SEM (cell line): ENCODE measurements around a stretch of chr2.

GRCh38 chr2:46329652-46330184, 32.5 kb downstream of the EPAS1 start:
- PRO-cap, result no peak

- PRO-cap, result no peak
Measured at GRCh38 chr2:46352518-46353307, 55.5 kb downstream of the EPAS1 start.

- PRO-cap, result no peak
Measured at GRCh38 chr2:46366586-46366943, 69.4 kb downstream of the EPAS1 start.

DNA sequence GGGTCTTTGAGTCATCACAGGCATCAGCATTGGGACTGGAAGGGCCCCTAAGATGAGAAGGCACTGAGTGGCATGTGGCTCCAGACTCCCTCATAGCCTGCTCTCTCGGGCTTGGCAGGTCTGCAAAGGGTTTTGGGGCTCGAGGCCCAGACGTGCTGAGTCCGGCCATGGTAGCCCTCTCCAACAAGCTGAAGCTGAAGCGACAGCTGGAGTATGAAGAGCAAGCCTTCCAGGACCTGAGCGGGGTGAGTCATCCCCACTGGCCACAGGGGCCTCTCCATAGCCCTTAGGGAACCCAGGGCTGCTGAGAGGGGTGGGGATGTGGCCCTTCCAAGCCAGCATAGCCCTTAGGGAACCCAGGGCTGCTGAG, 84.3 kb downstream of the EPAS1 start:
- PRO-cap, result no peak

- PRO-cap, result no peak
Measured at GRCh38 chr2:46534440-46534755, 7.9 kb upstream of the RHOQ start.

GRCh38 chr2:46559684-46560320, 17.4 kb upstream of the ATP6V1E2 start:
- PRO-cap, result no peak

DNA sequence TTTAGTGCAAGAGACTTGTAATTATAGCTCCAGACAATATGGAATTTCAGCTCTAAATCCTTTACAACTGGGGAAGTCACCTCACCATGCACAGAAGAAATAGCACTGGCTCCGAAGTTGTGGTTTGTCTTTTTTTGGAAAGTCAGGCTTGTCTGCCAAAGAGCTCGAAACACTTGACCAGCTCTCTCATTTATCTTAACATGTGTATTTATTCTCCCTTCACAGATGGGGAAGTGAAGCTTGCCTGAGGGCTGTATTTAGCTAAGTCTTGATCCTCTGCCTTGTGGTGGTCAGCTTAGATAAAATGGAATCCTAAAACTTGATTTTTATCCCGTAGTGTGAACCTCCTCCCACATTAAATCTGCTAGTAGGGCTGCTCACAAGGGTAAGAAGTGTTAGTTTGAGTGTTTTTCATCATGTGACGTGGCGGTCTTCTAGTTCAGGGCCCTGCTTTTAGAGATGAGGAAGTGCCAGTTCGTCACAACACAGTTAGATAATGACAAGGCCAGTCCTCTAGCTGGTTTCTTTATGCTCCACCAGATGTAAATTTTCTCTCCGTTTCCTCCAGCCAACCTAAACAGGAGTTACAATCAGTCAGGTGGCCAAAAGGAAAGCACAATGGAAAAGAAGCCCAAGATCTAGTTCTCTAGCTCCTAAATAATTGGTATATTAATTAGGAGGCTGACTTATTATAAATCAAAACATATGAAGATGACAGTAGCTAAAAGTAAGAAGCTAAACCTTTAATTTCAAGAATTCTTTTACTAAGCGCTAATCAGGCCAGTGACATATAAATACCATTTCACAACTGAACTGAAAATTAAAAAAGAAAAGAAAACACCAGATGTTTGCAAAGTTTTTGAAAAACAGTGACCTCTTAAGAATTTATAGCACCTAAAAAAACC, 26.9 kb upstream of the ATP6V1E2 start:
- PRO-cap, result unidirectional peak, plus-strand start at position 222 of the sequence; bidirectional peak, plus-strand start at position 587 of the sequence, minus-strand start at position 498 of the sequence

DNA sequence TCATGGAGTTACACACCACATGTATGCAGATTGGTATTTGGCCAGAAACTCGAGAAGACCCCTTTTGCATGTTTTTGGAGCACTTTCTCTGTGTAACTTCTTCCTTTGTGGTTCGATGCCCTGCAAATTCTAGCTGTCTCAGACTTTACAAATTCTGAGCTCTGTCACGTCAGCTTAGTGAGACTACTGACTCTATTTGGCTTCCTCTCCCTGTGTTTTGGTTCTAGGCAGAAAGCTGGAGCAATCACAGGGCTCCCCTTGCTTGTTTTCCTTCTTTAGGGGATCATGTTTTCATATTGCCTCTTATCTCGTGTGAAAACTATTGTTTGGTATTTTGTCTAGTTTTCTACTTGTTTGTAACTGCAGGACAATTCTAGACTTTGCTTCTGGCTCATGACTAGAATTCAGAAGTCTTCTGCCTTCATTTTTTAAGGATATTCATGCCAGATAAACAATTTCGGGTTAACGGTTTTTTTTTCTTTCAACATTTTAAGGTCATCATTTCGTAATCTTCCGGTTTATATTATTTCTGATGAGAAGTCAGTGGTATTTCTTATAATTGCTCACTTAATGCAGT, 18.1 kb downstream of the SOCS5 start:
- PRO-cap, result no peak

DNA sequence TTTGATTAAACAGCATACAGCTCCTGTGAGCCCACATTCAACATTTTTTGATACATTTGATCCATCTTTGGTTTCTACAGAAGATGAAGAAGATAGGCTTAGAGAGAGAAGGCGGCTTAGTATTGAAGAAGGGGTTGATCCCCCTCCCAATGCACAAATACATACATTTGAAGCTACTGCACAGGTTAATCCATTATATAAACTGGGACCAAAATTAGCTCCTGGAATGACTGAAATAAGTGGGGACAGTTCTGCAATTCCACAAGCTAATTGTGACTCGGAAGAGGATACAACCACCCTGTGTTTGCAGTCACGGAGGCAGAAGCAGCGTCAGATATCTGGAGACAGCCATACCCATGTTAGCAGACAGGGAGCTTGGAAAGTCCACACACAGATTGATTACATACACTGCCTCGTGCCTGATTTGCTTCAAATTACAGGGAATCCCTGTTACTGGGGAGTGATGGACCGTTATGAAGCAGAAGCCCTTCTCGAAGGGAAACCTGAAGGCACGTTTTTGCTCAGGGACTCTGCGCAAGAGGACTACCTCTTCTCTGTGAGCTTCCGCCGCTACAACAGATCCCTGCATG, 60.2 kb downstream of the SOCS5 start:
- PRO-cap, result no peak

DNA sequence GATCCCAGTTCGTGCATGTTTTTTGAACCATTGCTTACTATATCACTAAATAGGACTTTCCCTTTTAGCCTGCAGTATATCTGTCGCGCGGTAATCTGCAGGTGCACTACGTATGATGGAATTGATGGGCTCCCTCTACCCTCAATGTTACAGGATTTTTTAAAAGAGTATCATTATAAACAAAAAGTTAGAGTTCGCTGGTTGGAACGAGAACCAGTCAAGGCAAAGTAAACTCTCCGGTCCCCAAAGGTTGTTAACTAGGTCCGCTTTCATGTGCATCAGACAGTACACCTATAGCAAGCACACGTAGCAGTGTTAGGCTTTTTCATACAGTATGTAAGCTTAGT, 60.8 kb downstream of the SOCS5 start:
- PRO-cap, result no peak

- PRO-cap, result no peak
Measured at GRCh38 chr2:46845878-46846922, 69.4 kb downstream of the MCFD2 start.

DNA sequence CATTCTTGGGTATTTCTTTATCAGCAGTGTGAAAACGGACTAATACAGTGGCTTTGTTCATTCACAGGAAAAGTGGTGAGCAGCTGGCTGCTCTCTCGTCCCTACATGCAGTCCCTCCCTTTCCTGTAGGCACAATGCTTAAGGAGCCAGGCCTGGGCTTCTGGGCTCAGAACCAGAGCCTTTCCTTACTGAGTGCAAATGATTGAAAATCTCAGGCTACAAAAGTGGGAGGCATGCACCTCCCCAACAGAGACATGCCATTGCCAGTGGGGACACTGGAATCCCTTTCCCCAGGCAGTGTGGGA, 61.4 kb downstream of the MCFD2 start:
- PRO-cap, result no peak

DNA sequence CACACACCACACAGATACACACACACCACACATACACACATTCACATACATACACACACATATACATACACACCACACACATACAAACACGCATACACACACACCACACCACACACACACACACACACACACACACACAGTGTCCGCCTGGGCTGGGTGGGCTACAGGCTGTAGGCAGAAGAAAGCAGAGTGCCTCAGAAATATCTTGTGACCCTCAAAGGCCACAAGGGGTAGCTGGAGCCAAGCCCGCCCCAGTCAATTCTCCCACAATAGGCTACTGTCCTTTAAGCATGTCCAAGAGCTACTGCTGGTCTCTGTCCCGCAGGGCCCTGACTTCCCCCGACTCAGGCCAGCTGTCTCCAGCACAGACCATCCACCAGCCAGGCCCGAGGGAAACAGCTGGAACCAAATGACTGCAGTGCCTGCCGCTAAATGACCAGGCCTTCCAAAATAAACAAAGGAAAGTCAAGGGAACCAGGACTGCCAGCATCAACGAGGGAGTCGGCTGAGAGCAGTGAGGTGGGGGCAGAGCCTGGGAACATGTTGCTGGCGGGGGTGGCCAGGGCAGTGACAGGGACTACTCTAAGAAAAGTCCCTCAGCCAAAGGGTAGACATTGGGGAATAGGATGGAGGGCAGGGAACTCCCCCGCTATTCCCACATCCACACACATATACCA, 36.7 kb downstream of the MCFD2 start:
- PRO-cap, result no peak

DNA sequence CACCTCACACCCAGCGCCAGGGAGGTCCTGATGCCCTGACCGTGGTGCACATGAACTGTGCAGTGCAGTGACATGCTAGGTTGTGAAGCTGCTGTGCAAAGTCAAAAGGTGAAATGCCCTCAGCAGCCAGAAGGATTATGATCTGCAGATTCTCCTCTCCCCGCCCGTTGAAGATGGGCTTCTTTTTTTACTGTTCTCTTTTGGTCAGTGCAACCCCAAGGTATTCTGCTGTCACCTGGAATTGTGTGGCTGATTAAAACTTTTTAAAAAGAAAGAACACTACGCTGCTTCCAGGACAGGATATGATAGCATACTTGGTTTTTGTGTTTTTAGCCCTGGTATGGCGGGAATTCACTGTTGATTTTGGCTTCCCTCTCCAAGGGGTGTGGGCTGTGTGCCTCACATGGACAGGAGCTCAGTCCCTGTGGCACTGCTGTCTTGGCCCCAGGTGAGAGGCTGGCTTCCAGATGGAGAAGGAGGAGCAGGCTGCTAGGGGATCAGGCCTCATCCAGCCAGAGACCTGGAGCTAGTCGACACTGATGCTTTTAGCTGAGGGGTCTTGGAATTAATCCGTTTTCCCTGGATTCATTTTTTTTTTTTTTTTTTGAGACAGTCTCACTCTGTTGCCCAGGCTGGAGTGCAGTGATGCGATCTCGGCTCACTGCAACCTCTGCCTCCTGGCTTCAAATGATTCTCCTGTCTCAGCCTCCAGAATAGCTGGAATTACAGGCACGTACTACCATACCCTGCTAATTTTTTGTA, 24.1 kb downstream of the TTC7A start:
- PRO-cap, result no peak

DNA sequence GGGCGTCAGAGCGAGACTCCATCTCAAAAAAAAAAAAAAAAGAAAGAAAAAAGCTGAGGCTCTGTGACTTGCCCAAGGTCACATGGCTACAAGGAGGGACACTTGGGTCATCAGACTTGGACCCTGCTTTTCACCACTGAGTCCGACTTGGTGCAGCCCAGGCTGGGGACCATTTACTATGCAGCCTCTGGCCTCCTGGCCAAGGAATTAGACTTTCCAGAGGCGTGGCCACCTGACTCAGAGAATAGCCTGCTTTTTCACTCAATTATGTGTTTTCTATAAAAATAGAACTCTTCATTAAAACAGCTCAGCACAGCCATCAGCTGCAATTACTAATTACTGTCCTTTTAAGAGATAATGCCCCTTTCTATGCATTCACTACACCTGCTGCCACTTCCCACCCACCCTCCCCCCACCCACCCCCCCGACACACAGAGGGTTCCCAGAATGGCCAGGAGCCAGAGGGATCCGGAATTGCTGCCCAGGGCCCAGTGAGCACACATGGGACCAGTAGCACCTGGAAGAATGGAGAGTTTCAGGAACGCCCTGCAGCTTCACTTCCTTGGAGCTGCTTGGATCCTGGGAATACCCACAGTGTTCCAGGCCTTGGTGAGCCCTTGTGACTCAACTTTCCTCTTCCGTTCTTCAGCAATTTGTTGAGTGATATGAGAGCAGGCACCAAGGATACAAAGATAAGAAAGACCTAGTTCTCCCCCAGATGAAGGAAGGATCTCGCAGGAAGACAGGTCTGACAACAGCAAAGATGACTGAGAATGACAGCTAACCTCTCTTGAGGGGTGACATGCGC, 97.4 kb downstream of the TTC7A start:
- PRO-cap, result no peak

- PRO-cap, result no peak
Measured at GRCh38 chr2:47045708-47046276, 104.8 kb downstream of the TTC7A start.

- PRO-cap, result no peak
Measured at GRCh38 chr2:47271961-47273227, 96.1 kb upstream of the CALM2 start.

DNA sequence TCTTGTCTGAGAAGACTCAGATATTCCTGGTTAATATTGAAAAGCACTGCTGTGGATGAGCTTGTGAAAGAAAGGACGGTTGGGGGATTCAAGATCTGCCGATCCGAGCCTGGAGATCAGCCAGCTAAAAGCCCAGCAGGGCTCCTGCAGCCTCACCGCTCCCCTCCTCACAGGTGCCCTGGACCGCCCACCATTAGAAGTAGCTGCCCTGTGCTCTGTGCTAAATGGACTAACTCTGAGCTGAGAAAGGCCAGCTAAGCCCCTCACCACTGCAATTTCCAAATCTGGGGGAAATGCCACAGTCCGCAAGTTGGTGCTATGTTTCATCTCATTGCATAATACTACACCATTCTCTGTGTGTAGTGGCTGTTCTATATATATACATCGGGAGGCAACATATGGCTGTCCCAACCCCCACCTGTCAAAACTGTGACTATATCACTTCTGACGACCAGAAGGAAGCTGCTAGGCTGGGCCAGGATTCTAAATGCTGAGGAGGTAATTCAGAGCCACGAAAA, 50.7 kb downstream of the KCNK12 start:
- PRO-cap, result bidirectional peak, plus-strand start at position 465 of the sequence, minus-strand start at position 286 of the sequence

- PRO-cap, result no peak
Measured at GRCh38 chr2:47795806-47796152, 12.8 kb downstream of the MSH6 start.

DNA sequence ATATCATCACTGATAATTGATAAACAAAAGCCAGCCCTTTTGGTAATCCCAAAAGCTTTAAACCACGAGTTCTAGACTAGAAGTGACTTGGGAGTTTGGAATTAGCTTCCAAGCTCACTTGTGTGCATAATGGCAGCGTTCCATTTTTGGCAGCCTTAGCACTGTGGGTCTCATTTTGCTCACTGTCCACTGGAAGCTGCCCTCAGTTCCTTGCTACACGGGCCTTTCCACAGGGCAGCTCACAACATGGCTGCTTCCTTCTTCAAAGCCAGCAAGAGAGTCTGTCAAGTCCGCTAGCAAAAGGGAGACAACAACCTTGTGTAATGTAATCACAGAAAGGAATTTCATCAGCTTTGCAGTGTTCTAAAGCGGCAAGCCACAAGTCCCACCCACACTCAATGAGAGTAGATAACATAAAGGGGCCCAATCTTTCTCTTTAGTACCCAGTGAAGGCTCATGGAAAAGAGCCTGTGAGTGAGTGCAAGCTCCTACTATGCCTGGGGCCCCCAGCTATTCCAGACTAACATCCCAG, 168.6 kb upstream of the FOXN2 start:
- PRO-cap, result no peak